Panc1 (cell line): Measurements from ENCODE around the gene RAX2.

DNA sequence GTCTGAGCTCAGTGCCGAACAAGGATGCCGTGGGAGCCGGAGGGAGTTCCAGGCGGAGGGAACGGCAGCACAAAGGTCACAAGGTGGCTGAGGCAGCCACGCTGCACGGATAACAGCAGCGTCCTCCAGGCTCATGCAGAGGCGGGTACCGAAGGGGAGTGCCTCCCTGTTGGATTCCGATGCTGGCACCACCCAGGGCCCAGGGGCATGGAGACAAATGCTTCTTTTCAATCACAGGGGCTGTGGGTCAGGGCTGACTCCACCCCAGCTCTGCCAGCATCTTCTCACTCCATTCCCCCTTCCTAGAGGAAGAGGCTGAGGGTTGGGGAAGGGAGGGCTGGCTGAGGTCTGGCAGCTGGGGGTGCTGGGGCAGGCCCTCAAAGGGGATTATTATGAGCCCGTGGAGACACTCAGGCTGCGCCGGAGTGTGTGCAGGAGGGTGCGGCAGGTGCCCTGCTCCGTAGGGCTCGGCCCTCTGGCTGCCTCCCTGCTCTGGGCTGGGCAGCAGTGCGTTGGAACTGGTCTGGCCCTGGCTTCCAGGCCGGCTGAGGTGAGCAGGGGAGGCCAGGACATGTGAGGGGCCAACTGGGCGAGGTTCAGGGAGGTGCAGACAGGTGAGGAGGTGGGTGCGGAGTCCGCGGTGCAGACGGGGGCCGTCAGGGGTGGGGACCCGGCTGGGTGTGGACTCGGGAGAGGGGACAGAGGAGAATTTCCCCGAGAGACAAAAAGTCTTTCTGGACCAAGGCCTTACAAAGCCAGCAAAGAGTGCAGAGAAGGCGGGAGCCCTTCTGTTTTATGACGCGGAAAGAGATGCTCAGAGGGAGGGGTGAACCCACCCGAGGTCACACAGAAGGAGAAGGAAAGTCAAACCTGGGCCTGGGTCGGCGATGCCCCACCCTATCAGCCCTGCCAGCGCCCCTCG lies 31.2 kb downstream of the PIP5K1C start:
- RRBS, 2 experiments: no CpG with 5 or more reads among the region's 36 CpGs

- RRBS, 2 experiments: no CpG with 5 or more reads among the region's 7 CpGs
These were observed 3.8 kb downstream of the APBA3 start for GRCh38 chr19:3757633-3758067.

DNA sequence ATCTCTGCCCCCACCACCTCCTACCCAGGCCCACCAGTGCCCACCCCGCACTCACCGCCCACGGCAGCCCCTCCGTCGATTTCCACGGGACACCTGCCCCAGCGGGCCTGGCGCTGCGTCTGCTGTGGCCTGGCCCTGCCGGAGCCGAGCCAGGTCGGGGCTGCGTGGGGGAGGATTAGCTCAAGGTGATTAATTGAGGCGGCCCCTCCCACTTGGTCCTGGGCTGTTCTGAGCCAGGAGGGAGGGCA lies at the start of gene RAX2:
RAX2 (minus strand) TSS at position 121 of the 248 bp plus-strand sequence.
- RRBS, 2 experiments: no CpG with 5 or more reads among the region's 14 CpGs

GRCh38 chr19:4051058-4052060 lies 15.3 kb downstream of the ZBTB7A start:
- RRBS, 2 experiments: no CpG with 5 or more reads among the region's 17 CpGs

DNA sequence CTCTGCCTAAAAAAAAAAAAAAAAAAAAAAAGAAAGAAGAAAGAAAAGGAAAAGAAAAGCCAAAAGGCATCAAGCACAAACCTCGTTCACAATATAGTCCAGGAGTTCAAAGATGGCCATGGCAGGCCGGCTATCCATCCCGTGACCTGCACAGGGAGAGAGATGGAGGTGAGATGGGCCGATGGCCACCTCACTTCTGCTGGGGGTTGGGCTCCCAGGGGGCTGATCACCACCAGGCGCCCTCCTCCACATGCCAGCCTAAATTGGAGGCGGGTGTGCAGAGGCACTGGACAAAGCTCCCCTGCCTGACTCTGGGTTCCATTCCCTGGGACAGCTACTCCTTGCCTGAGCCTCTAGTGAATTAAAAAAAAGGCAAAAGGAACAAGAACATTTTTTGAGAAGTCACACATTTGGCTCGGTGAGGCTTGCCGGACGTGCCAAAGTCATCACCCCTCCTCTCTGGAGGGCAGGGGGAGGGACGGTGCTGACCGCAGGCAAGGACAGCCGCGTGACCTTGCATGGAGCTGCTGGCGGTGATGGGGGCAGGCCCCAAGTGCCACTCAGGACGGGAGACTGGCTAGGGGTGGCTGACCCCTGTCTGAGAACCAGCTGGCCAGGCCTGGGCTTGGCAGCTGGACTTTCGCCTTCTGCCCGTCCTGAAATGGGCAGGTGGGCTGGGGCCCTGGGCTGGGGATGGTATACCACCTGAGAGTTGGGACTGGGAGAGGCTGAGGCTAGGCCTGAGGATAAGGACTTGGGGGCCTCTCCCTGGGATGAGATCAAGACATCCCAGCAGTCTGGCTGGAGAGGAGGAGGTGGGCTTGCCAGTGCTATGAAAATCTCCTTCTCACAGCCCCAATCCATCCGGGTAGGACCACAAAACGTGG lies 26.5 kb downstream of the MAP2K2 start:
- RRBS, 2 experiments: no CpG with 5 or more reads among the region's 19 CpGs

GRCh38 chr19:4171798-4172445 lies 10.4 kb downstream of the SIRT6 start:
- RRBS, 2 experiments: 9 to 27% methylated on average over 2 of the region's 19 CpGs

DNA sequence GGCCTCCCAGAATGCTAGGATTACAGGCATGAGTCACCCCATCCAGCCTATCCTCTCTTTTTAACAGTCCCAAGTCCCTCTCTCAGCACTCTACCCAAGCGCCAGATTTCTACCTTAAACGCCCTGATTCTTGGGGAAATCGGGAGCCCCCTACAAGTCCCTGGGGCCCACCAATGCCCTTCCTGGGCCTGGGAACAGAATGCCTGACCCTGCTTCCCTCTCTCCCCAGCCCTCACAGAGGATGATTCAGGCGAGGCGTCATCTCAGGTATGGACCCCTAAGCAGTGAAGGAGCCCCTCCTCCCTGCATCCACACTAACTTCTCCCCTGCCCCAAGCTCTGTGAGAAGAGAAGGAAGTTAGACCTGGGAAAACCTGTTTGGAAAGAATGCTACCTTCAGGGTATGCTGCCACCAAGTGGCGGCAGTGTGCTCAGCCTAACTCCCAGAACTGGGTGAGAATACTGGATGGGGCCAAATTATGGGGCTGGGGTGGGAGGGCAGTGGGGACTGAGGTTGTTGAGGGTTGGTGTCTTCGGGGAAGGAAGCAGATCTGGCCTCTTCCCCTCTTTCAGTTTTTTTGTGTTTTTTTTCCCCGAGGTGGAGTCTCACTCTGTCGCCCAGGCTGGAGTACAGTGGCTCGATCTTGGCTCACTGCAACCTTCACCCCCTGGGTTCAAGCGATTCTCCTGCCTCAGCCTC lies 20.6 kb upstream of the EBI3 start:
- RRBS, 2 experiments: no CpG with 5 or more reads among the region's 11 CpGs

- RRBS, 2 experiments: 93% methylated on average over 3 of the region's 34 CpGs; no CpG with 5 or more reads in 1 of the 2 experiments
These were observed 11.3 kb downstream of the YJU2 start for GRCh38 chr19:4258114-4258617.

DNA sequence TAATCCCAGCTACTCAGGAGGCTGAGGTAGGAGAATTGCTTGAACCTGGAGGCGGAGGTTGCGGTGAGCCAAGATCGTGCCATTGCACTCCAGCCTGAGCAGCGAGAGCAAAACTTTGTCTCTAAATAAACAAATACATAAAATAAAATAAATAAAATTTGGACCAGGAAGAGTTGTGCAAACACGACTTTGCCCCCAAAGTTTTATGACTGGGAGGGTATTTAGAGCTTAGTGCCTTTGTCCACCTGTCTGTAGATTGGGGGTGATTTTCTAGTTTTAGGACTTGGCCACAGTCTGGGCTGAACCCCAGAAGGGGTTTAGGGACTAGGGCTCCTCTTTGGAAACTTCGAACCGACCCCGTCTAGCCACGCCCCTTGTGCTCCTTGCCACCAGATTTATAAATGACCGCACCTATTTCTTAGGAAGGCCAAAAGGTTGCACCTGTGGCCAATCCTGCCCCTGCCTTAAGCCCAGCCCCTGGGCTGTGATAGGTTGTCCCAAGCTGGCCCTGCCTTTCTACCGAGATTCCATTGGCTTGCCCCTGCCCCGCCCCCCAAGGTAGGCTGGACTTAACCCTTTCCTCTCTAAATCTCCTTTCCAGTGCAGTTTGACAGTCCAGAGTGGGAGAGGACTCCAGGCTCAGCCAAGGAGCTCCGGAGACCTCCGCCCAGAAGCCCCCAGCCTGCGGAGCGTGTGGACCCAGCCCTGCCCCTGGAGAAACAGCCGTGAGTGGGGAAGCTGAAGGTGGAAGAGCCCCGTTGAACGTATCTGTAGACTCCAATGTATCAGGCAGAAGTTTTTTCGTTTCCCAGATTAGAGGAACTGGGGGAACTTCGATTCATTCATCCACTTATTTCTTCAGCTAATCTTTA lies 5.3 kb downstream of the SHD start:
- RRBS, 2 experiments: no CpG with 5 or more reads among the region's 21 CpGs

- RRBS, 2 experiments: no CpG with 5 or more reads among the region's 21 CpGs
These were observed 14.0 kb downstream of the MPND start for GRCh38 chr19:4357196-4357842.

DNA sequence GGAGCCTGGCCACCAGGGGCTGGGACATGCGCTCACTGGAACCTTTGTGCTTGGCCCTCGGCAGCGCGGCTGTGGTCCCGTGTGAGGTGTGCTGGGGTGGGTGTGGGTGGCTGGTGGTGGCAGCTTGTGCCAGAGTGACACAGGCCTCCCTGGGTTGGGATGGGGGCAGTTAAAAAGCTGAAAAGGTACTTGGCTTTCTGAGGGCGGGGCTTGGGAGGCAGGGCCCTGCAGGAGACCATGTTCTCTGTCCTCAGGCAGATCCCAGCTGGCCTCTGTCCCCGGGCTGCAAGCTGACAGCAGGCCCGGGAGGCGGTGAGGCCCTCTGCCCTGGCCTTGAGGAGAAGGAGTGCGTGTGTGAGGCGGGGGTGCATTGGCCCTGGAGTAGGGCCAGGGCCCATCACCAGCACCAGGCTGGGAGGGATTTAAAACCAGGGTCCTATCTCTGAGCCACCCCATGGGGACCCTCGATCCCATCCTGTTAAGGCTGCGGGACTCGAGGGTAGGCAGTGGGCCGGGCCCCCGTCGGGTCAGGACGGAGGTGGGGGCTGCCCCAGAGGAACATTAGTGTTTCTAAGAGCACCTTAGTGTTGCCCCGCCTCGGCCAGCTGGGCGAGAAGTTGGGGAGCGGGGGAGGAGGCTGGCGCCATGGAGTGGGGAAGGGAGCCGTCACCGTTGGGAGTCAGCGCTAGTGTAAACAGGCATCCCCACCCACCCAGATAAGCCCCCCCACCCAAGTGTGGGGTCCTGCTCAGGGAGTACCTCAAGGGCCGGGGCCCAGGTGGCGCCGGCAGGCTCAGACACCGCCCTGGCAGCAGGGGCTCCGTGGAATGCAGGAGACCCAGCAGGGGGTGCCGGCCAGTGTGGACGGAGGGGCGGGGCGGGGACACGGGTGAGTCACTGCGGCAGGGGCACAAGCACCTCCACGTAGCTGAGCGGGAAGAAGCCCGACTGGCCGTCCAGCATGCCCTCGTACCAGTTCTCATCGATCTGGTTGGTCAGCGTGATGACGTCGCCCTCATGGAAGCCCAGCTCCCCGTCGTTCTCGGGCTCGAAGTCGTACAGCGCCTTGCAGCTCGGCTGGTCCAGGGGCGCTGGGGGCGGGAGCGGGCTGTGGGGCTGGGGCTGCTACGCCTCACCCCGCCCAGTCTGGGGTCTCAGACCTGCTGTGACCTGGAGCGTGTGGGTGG lies 17.7 kb downstream of the MPND start:
- RRBS, 2 experiments: 6 to 23% methylated on average over 4 of the region's 59 CpGs

DNA sequence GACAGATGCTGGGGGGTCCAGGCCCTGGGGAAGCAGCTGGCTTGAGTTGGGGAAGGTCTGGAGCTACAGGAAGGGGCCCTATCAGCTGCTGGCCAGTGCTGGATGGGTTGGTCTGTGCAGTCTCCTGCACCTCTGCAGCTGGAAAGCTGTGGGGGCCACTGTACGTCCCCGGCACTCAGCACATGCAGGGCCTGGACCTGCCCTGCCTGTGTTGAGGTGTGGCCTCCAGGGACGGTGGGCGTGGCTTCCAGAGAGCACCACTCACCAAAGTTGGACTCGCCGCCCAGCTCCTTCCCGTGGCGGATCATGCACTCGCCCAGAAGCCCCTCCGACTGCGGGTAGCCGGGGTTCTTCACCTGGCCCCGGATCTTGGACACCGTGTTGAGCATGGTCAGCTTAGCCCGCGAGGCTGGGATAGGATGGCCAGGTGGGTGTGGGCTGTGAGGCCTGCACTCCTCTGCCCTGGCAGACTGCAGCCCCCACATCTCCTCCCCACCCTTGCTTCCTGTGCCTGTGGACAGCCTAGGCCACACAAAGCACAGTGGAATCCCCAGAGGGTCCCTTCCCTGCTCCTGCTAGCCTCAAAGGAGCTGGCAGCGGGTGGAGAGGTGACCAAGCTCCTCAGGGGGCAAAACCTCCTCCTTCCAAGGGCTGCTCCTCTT lies 22.0 kb downstream of the MPND start:
- RRBS, 2 experiments: no CpG with 5 or more reads among the region's 17 CpGs

- RRBS, 2 experiments: 91 to 94% methylated on average over 3 of the region's 22 CpGs
These were observed 23.2 kb downstream of the MPND start for GRCh38 chr19:4366240-4367199.

DNA sequence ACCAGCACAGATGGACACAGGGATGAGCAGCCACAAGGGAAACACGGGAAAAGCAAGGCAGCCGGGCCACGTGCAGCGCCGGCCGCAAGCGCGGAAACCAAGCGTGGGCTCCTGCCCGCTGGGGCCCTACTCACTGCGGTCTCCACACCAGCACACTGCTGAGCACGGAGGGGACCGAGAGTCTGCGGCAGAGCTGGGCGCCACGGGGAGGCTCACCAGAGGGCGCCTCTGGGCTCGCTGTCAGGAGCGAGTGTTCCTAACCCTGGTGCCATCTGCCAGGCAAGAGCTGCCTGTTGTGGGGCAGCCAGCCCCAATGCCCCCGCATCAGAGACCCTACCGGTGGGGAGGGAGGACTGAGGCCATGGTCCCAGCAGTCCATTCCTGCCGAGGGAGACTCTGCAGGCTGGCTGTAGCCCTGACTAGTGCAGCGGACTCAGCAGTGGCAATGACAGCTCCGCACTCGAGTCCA lies 26.6 kb downstream of the MPND start:
- RRBS, 2 experiments: 46 to 72% methylated on average over 5 of the region's 25 CpGs

DNA sequence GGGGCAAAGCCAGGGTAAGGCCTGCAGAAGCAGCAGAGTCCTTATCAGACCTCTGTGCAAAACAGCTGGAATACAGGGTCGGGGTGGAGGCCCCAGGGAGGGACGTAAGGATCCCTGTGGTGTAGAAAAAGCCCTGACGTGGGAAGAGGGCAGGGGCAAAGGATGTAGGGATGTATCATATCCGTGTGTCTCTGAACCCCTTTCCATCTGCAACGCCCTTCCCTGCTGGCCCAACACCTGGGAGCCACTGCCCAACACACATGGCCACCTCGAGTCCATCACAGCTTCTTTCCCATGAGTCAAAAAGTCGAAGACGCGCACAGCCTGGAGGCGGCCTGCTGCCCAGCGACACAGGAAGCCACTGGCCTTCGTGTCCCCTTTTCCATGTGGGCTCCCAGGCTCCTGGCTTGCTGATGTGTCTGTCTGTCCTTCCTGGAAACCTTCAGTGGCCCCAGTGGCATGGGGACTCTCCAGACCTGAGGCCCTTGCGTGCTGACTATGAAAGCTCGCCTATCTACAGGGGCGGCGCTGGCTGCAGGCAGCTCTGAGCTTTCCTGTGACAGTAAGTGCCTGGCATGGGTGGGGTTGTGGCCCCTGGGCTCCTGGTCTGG lies 27.8 kb downstream of the SH3GL1 start:
- RRBS, 2 experiments: no CpG with 5 or more reads among the region's 16 CpGs

DNA sequence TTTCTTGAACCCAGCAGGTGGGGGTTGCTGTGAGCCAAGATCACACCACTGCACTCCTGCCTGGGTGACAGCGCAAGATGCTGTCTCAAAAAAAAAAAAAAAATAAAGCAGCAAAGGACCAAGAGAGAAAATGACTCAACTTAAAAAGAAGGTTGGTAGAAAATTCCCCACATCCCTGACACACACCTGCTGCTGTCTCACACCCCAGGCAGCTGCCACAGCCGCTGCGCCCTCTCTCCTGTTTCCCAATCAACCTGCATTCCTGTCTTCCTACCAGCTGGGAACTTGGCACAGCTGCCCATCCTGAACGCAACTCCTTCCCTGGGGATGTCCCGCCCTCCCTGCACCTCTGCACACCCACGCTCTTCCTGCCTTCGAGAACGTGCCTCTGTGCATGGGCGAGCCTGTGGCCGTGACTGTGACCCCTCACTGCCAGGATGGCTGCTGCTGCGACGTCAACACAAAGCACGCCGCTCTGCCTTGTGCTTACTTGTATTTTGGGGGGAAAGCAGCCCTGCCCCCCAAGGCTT lies 20.9 kb downstream of the SH3GL1 start:
- RRBS, 2 experiments: no CpG with 5 or more reads among the region's 14 CpGs

- RRBS, 2 experiments: 87 to 92% methylated on average over 3 to 5 of the region's 17 CpGs
These were observed 10.9 kb downstream of the SH3GL1 start for GRCh38 chr19:4389391-4389982.

DNA sequence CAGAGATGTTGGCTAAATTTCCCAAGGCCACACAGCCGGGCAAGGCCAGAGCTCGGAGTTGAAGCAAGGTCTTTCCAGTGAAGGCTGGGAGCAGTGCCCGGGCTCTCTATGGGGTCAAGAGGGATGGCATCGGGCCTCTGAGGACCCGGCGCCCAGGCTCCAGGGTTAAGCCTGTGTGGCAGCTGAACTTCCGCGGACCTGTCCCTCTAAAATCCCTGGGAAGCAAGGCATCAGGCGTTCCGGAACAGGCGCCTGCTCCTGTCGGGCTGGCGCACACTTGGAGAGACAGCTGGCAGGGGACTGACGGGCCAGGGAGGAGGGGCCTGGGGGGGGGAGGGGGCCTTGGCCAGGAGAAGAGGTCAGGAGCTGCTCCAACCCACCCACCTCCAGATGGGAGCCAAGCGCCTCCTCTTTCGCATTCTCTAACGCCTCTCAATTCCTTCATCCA lies 36.7 kb upstream of the SEMA6B start:
- RRBS, 2 experiments: 79 to 80% methylated on average over 8 of the region's 17 CpGs

- RRBS, 2 experiments: 92 to 94% methylated on average over 3 of the region's 22 CpGs
These were observed 5.0 kb upstream of the MYDGF start for GRCh38 chr19:4674941-4675708.

GRCh38 chr19:4703651-4704753 lies 19.6 kb downstream of the DPP9 start:
- RRBS, 2 experiments: no CpG with 5 or more reads among the region's 38 CpGs